Cytotoxic T cell (primary cell): ENCODE data around the genes UFL1 and SIM1.

DNA sequence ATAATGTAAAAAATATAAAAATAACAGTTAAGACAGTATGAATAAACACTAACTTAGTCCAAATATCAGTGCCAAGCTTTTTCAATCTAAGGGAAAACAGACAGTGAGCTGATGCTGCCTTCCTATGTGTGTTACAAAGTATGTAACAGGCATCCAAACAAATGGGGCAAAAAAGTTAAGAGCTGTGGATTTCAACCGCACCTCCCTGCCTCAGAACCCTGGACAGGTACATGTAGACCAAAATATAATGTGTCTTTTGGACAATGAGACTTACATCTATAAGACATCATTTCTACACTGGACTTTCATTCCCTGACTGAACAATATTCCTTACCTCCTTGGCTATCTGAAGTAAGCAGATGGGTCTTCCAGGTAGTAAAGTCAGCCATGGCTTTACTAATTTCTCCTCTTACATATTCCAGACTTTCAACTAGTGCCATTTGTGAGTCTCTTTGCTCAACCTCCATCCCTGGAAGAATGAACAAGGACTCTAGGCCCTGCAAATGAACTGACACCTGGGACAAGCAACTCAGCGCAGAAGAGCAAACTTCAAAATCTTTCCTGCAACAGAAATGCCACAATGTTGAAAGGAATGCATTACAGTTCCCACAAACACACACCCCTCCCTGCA lies 34.5 kb upstream of the LYRM2 start:
- PRO-cap, 2 experiments: no peak in any of the 2 experiments

DNA sequence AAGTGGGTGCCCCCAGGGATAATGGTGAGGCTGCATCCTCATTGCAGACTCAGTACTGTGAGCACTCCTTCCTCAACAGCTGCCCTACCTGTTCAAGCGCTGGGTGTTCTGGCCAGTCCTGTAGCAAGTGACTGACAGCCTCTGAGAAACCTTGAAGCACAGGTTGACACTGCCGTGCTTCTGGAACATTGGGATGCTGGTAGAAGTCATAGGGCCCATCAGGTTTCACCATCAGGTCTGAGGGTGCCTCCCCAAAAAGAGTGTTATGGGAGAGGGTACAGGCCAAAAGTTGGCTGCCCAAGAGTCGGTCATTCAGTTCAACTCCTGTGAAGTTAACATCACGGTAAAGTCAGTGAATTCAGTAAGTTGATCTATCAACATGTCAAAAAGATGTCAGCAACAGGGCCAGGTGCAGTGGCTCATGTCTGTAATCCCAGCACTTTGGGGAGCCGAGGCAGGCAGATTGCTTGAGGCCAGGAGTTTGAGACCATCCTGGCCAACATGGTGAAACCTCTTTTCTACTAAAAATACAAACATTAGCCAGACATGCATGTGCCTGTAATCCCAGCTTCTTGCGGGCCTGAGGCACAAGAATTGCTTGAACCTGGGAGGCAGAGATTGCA lies 50.0 kb upstream of the LYRM2 start:
- PRO-cap, 2 experiments: no peak in any of the 2 experiments

GRCh38 chr6:89910250-89910618 lies 16.0 kb downstream of the GJA10 start:
- PRO-cap, 2 experiments: no peak in any of the 2 experiments

DNA sequence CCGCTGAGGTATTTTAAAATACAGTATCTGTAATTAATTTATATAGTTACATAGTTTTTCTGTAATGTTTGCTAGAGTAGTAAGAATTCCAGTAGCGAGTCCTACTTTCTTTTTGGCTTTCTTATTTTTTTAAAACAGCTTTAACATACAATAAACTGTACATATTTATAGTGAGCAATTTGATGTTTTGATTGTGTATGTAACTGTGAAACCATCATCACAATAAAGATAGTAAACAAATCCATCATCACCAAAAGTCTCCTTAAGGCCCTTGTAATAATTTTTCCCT lies 115.6 kb downstream of the GJA10 start:
- PRO-cap, 2 experiments: no peak in any of the 2 experiments

GRCh38 chr6:90219526-90220131 lies 77.0 kb downstream of the BACH2 start:
- PRO-cap, 2 experiments: no peak in any of the 2 experiments

DNA sequence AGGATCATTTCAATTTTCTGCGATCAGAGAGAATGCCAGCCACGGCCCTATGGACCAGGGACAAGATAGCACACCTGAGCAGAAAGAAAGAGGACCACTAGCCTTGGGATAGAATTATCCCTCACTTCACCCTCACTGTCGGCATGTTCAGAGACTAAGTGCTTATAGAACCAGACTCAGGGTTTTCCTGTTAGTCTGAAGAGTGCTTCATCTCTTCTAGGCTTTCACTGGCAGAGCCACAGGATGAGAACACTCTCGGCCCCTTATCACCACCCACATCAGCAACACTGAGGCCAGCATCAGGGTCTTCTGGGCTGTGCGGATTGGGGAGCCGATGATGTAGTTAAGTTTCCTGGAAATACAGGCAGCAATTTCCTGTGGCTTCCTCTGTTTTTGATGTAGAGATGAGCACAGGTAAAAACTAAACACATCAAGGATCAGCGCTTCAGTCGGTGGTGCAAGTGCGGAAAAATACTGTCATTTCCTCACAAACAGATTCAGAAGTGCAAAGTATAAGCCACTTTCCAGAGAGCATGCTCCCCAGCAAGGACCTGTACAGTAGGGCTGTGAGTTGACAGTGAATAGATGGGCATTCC lies 62.7 kb downstream of the BACH2 start:
- PRO-cap, 2 experiments: peak in 2 of 2 experiments; most common plus-strand start position 443 of the sequence (in 1); most common minus-strand start position 289 of the sequence (in 2)

DNA sequence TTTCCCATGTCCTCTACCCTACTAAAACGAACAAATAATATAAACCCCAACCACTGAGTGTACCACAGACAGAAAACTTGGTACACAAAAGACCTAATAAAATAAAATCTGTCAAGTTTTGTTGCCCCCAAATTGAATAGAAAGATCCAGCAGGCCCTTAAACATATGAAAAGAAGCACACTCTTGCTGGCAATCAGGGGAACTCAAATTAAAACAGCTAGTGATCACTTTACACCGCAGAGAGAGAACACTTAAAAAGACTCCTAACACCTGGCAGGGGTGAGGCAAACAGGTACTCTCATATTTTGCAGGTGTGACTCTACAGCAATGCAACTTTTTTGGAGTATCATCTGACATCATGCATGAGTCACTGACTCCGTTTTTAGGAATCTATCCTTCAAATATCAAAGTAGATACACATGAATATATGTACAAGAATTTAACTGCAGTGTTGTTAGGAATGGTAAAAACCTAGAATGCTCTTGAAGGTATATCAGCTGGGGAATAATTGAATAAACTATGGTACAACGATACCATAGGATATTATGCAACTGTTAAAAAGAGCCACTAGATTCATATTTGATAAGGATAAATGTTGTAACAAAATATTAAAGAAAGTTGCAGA lies 29.4 kb downstream of the BACH2 start:
- PRO-cap, 2 experiments: peak in 2 of 2 experiments; most common minus-strand start position 205 of the sequence (in 2)

DNA sequence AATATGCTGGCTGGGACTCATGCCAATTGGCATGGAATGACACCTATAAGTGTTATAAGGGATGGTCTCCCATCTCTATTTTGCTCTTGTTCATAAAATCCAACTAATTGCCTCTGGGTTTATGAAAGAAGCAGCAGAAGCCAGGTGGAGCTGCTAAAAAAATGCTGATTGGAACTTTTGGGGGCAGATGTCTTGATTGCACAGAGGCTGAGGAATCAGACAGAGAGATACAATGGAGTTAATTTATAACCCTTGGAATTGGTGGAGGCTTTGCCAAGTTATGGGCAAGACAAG lies 140.5 kb downstream of the MAP3K7 start:
- PRO-cap, 2 experiments: no peak in any of the 2 experiments

- PRO-cap, 2 experiments: no peak in any of the 2 experiments
Observed at GRCh38 chr6:91691505-91691864, 1104.6 kb upstream of the MAP3K7 start.

DNA sequence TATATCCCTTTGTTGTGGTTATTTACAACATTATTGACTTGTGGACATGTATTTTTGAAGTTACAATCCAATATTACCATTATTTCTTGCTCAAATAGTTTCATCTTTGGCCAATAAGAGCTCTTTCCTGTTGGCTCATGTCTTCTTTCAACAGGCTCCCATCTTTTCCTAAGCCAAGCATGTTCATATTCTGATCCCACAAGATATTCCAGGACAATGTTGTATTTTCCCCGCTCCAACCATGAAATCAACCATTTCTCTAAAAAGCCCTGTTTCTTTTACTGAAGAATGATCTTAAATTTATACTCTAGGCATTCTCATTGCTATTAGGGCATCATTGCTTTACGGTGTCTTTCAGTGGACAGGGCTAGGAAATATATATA lies 1318.9 kb downstream of the EPHA7 start:
- PRO-cap, 2 experiments: no peak in any of the 2 experiments

GRCh38 chr6:96186675-96186944 lies 170.8 kb downstream of the FUT9 start:
- PRO-cap, 2 experiments: no peak in any of the 2 experiments

- PRO-cap, 2 experiments: peak in 2 of 2 experiments; most common plus-strand start chr6:96521812 (in 1); most common minus-strand start chr6:96521660 (in 2)
Observed at GRCh38 chr6:96521028-96521948, at the start of gene UFL1. TSS of gene UFL1 (plus strand) at chr6:96521806.

DNA sequence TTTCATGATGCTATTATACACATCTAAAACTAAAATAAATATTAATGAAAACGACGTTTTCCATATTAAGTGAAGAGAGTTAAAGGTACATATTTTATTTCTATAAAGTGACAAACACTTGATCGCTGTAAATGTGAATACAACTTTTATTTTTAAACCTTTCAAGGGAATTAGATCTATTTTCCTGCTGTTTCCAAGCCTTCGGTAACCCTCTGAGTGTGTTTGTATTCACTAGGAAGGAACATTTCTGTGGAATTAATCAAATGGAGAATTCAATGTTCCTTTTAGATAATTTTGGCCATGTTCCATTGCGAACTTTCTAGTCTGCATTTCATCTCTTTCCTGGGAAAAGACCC lies 38.7 kb downstream of the FHL5 start:
- PRO-cap, 2 experiments: no peak in any of the 2 experiments

DNA sequence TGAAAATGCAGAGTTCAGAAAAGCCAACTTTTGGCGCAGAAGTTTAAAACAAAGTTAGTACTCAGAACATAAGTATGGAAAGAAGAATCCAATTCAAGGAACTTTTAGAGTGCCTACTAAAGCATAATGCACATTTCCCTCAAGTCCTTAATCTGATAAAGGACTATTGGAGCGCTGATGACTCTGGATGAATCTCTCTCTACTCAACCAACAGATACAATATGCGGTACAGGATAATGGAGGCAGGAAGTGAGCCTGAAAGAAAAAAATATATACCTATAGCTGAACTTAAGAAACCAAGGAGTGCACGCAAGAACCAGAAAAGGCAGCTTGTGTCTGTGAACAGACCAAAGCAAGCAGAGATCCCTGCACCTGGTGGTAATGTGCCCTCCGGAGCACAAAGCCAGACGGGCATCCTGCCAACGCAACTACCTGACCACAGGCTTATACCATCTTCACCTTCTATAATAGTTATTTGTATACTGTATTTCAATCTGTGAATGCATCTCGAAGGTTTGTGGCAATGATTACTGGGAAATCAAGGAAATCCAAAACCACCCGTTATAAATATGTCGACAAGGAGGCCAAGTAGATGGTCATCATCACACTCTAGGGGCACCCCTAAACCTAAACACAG lies 961 bp downstream of the FBXL4 start:
- PRO-cap, 2 experiments: peak in 2 of 2 experiments; most common plus-strand start position 319 of the sequence (in 1); most common minus-strand start position 323 of the sequence (in 1)

DNA sequence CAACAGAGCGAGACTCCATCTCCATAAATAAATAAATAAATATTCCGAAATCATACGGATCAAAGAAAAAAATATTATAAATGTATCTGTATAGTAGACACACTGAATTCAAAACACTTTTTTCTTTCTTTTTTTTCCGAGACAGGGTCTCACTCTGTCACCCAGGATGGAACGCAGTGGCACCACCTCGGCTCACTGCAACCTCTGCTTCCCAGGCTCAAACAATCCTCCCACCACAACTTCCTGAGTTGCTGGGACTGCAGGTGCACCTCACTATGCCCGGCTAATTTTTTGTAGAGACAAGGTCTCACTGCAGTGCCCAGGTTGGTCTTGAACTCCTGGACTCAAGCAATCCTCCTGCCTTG lies 11.4 kb upstream of the COQ3 start:
- PRO-cap, 2 experiments: no peak in any of the 2 experiments

DNA sequence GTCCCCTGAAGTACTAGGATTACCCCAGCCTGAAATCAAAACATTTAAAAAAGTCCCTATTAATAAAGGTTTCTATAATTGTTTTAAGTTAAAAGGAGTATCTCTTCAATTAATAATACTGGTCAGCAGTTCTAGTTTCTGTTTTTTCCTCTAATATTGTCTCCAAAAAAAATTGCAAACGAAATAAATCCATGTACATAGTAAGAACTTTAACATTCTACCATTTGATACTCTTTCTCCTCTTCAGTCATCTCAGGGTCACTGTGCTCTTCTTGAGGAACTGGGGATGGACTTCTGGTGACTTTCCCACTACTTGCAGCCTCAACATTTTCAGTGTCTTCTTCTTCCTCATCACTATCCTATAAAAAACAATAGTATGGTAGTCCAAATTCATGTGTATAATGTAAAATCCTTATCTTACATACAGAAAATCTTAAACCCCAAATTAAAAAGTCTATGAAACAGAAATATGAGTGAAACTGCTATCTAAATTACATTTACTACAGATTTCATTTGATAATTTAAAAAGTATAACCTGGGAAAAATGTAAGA lies 11.9 kb upstream of the COQ3 start:
- PRO-cap, 2 experiments: no peak in any of the 2 experiments

GRCh38 chr6:99514549-99515325 lies 486 bp downstream of the USP45 start:
- PRO-cap, 2 experiments: no peak in any of the 2 experiments

- PRO-cap, 2 experiments: peak in 2 of 2 experiments; most common minus-strand start chr6:99836246 (in 2)
Observed at GRCh38 chr6:99836172-99836401, 157.9 kb downstream of the MCHR2 start.

DNA sequence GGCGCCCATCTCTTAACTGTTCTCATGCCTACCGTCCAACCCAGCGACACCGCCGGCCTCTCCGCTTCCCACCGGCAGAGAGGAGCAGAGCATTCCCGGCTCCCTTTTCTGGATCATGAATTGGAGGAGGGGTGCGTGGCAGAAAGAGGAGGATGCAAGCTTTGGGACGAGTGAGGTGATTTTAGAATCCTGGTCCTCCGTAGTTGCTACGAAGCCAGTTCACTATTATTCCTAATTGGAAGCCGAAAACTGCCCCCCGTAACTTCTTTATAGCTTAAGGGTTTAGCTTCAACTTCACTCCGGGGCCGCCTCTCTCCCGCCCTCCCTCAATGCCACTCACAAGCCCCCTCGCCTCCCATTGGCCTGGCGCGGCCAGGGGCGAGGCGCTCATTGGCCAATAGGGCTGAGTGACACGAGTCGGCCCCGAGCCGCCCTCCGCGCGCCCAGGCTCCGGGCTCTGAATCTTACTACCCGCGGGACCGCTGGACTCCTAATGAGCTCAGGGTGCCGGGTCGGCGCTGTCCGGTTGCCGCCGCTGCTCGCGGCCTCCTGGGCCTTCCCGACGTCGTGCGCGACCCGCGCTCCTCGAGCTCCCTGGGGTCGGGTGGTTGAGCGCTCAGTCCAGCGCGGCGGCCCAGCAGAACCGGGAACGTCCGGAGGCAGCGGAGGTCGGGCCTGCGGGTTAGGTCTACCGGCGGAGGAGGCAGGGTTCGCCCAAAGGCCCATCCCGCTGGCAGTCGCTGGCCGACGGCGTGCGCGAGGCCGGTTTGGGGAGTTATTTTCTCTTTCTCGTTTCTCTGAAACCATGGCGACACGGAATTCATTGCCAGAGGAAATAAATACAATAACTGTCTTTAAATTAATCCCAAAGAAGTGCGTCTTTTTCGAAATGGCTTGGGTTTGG lies at the start of gene SIM1:
SIM1 (minus strand) TSS at position 276 of the 904 bp plus-strand sequence.
- PRO-cap, 2 experiments: no peak in any of the 2 experiments

- PRO-cap, 2 experiments: no peak in any of the 2 experiments
Observed at GRCh38 chr6:100484491-100485081, 19.9 kb upstream of the SIM1 start.